HTR-8/SVneo (cell line): ENCODE measurements around the genes LARP1B and PCDH10.

DNA sequence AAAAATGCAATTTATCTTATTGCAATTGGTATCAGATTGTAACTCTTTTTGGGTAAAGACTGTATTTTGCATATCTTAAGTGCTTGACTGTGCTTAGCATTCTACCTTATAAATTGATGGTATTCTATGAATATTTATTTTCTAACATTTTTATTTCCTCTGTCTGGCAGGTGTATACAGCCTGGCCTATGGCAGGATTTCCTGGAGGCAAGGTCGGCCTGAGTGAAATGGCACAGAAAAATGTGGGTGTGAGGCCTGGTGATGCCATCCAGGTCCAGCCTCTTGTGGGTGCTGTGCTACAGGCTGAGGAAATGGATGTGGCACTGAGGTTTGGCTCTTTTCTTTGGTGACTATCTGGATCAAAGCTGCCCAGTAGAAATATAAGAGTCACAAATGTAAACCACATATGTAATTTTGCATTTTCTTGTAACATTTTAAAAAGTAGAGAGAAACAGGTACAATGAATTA, 6.0 kb downstream of the SPATA5 start:
- RRBS, result no CpG with 5 or more reads among the region's 1 CpG

DNA sequence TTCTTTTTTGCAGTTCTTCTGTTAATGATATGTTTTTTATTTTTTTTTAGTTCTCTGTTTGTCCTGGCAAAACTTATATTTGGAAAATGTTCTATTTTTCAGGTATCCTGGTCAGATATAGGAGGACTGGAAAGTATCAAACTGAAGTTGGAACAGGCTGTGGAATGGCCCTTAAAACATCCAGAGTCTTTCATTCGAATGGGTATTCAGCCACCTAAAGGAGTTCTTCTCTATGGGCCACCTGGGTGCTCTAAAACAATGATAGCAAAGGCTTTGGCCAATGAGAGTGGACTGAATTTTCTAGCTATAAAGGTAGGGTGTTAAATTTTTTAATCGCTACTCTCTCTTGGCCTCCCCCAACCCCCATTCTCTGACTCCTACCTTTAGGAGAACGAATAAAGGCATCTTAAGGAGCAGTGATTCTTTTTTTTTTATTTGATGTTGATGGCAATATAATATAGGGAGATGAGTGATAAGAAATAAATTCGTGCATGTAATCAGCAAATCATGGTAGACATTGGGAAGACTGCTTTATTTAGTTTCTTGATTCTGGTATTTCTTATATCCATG, 105.3 kb downstream of the SPATA5 start:
- RRBS, result no CpG with 5 or more reads among the region's 4 CpGs

DNA sequence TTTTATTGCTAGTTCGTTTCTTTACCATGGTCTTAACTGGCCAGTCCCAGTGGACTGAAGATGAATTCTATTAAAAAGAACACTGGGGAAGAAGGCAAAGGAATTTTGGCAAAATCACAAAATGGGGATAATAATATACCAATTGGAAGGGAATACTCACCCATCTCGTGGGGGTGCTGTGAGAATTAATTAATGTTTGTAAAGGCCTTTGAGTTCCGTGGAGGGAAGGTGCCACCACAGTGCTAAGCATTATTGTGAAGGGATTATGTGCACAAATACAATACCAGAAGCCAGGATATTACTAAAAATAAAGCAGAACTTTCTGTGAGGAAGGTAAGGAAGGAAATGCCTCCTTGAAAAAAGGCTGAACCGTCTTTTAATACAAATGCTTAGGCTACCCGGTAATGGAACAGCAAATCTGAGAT, 58.0 kb upstream of the SPRY1 start:
- RRBS, result no CpG with 5 or more reads among the region's 5 CpGs

DNA sequence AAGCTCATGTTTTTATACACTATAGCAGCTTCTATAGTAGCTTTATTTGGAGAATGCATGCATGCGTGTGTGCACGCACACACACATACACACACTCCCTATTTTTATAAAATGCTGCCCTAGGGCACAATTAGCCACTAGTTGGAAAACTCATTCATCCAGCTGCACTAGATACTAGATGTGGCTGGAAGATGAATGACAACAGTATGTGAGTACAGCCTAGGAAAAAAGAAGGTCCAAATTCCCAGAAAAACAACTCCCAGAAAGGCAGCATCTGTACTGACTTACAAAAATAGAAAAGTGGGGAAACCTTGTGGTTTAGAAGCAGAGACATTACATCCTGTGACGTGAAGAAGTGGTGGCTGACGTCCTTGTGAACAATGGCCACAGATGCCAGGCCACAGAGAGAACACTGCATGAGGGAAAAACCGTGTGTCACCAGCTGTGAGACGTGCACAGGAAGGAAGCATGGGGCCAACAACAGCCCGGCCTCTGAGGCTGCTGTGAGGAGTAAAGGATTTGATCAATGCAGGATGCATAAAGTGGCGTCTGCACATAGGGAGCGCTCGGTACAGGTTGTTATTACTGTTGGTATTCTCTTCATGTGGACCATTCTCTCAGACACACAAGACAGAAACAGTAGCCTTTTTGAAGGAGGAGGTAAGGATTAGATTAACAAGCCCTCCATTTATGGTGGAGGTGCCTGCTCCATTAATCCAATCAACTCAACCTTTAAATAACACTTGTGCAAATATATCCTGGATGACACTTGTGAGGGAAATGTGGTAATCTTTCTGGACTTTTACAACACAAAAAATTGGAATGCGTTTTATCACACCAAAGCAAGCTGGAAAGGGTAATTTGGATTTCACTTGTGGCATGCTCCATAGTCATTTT, 81.3 kb downstream of the SPRY1 start:
- RRBS, result no CpG with 5 or more reads among the region's 11 CpGs

DNA sequence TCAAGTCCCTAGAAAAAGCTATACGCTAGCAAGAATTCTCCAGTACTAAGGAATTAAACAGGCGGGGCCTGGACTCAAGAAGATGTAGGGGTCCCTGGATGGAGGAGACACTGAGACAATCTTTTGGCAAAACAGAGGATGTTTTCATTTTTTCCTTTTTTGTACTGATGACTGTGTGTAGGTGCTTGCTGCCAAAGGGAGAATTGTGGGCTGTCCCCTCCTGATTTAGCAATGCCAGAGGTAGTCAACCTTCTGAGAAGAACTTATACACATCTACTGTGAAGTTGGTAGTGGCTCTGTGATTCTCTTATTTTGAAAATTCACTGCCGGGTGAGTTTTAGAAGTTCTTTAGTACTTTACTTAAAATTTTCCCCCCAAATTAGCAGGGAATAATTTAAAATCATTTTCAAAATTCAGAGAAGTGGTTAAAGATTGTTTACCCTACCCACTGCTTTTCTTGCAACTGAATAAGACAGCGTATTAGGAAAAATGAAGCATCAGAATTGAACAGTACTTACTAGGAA, 391.2 kb downstream of the SPRY1 start:
- RRBS, result no CpG with 5 or more reads among the region's 4 CpGs

DNA sequence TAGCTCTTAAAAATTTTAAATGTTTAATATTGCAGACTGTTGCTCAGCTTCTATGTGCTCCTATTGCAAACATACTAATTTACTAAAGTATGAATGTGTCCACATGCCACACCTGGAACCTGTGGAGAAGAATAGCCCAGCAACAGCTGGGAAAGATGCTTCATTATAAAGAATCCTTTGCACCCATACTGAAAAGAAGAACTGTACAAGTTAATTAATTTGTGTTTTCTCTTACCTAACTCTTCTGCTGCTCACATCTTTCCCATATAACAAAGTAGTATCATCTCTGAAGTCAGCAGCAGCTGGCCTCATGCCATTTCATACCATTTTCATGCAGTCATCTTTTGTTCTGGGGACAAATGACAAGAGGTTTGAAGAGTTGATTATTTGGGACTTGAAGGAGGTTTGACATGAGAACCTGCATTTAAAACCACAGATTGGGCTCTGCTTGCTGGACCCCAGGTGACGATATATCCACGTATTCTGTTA, 430.2 kb downstream of the SPRY1 start:
- RRBS, result no CpG with 5 or more reads among the region's 2 CpGs

GRCh38 chr4:124432322-124432686, 280.2 kb downstream of the ANKRD50 start:
- RRBS, result no CpG with 5 or more reads among the region's 2 CpGs

DNA sequence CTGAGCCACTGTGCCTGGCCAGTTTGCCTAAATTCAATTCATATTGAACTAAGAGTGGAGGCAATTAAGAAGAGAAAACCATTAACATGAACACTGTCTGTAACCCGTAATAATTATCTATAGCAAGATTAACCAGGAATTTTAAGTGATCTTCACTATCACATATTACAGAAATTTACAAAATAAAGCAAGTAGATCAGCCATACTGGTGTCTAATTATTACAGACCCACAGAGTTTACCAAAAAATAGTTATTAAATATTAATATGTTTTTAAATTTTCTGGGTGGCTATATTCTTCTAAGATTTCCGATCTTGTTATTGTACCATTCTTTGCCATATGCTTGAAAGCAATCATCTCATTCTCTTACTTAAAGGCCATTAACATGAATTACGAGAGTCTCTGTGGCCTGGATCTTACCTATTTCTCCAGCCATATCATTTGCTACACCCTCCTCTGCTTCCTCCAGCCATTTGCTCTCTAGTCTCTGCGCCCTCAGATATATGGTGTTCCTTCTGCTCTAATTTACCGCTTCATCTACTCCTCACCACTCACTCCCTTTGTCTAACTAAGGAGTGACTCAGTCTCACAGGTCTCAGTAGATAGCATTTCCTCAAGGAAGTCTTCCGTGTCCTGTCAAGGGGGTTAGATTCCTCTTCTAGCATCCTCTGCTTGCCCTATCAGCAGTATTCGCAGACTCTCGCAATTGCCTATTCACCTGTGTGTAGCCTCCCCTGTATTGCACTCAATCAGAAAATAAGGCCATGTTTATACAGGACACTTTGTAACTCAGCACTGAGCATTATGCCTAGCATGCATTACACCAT, 892.2 kb upstream of the INTU start:
- RRBS, result no CpG with 5 or more reads among the region's 8 CpGs

GRCh38 chr4:128060890-128061618, at the start of gene LARP1B:
Gene LARP1B (plus strand): TSS chr4:128061312.
- RRBS, result 1% methylated on average over 47 of the region's 100 CpGs

DNA sequence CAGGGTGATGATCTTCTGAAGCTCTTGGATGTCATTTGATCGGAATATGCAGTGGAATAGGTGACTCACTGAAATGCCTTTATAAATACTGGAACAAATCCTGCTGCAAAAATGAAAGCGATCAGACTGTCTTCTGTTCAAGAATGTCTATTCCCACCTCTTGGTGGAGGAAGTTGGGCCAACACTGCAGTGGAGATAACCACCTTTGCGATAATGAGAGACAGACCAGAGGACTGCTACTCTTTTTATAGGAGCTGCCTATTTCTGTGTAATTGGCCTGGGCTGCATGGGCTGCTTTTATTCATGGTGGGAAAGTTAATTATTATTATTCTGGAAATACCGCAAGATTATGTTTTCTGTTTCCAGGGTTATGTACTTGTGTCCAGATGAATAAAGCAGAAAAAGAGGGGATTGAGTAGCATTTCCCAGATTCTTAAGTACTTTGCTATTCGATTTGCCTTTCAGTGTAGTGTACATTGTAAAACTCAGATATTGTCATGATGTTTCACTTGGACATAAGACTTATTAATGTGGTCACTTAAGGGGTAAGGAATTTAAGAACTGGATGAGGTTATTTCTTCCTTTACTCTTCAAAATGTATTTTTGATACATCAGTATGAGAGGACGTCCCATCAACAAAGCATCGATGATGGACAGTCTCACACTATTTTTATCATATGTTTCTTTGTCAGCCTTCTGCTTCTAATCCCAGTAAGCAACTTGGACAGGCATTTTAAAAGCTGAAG, 46.9 kb downstream of the LARP1B start:
- RRBS, result no CpG with 5 or more reads among the region's 7 CpGs

- RRBS, result 97% methylated on average over 8 of the region's 36 CpGs
Observed at GRCh38 chr4:128155171-128156030, 94.3 kb downstream of the LARP1B start.

DNA sequence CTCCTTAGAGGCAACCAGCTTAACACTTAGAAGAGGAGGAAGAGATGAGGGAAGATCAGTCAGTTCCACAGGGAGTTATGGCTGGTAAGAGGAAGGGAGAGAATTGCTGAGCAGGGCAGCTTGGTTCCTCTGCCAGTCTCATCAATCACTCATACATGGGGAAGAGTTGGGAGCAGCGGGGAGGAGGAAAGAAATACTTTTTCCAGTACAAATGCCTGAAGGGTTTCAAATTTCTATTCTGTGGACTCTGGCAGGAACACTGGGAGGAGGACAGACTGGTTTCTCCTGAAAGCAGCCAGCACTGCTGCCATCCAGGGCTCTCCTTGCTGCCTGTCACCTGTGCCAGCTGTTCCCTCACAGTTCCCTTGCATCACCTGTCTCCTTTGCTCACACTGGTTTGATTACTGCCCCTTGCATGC, 59.6 kb downstream of the PGRMC2 start:
- RRBS, result no CpG with 5 or more reads among the region's 1 CpG

GRCh38 chr4:128241456-128242075, 46.0 kb downstream of the PGRMC2 start:
- RRBS, result no CpG with 5 or more reads among the region's 4 CpGs

- RRBS, result no CpG with 5 or more reads among the region's 5 CpGs
Observed at GRCh38 chr4:128461359-128461908, 173.8 kb upstream of the PGRMC2 start.

- RRBS, result no CpG with 5 or more reads among the region's 5 CpGs
Observed at GRCh38 chr4:128468448-128468999, 180.9 kb upstream of the PGRMC2 start.

GRCh38 chr4:128584234-128584860, 225.2 kb upstream of the JADE1 start:
- RRBS, result no CpG with 5 or more reads among the region's 6 CpGs

DNA sequence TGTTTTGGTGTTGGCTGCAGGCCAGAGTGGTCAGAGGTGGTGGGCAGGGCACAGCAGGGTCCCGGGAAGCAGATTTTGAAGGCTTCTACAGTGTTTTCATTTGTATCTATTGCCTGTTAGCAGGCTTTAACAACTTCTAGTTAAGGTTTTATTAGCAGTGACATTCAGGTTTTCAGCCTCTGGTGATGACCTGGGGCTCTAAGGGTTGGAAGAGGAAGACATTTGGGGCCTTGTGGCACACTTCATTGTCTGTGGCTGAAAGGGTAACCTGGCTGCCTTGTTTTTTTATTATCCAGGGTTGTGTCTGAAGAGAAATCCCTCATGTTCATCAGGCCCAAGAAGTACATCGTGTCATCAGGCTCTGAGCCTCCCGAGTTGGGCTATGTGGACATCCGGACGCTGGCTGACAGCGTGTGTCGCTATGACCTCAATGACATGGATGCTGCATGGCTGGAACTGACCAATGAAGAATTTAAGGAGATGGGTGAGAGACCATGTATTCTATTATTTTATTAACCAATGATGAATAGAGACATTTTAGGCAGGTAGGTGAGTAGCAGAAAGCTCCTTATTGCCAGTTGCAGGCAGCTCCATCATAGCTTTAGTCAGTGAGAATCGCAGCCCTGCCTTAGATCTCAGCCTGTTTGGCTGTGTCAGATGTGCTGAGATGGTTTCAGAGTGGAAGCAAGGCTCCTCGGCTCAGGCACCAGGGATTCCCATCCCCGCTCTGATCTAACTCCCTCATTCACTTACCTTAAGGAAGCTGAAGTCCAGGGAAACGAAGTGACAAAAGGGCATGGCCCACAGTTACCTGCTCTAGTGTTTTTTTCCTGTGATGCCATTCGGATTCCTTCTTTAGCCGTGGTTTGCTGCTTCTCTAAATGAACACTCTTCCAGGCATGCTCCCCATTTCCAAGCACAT, 39.4 kb downstream of the JADE1 start:
- RRBS, result no CpG with 5 or more reads among the region's 13 CpGs

DNA sequence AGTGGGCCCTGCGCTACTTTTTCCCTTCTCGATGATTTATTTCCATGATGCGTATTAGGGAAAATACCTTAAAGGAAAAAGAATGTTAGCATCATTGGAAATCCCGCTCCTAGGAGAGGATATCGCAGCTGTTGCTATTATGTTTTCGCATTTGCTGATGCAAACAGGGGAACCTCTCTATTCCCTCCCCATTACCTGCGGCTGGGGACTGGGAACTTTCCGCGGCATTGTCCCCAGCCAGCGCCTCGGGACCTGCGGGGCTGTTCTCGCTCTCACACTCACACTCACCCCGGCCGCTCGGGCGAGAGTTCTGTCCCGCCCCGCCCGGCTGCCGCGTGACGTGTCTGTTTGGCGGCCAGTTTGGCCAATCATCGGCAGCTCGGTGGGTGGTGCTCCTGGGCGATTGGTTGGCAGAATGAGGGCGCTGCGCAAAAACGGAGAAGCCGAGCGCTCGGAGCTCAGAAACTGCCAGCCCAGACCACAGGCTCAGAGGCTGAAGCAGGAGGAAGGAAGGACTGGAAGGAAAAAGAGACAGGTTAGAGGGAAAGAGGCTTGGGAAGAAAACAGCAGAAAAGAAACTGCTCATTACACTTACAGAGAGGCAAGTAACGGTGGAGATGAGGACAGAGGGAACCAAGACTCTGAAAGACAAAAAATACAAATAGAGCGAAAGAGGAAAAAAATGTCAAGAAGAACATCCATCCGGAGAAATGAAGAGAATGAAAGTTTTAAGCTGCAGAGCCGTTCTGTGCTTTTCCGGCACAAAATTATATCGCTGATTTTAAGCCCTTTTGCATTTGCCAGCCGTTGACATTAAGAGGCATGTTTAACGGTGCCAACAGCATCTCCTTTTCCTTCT, at the start of gene PCDH10:
Gene PCDH10, plus strand, starts transcription at position 461 of the 859 bp plus-strand sequence.
- RRBS, result 3% methylated on average over 7 of the region's 41 CpGs

DNA sequence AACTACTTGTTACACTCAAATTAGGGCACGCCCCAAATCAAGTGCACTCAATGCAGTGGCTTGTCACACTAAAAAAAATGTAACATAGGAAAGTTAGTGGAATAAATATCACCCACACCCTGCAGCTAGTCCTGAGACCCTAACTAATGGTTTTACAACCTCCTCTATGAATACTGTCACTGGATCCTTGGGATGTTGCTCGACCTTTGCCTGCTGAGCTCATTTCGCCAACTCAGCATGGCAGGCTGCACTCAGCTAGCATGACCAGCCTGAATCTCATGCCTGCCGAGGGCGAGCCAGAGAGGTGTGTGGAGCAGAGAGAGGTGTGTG, 410.7 kb downstream of the PCDH10 start:
- RRBS, result no CpG with 5 or more reads among the region's 5 CpGs